Breast epithelium (tissue), 2 donors: ENCODE data around the gene DCN.

DNA sequence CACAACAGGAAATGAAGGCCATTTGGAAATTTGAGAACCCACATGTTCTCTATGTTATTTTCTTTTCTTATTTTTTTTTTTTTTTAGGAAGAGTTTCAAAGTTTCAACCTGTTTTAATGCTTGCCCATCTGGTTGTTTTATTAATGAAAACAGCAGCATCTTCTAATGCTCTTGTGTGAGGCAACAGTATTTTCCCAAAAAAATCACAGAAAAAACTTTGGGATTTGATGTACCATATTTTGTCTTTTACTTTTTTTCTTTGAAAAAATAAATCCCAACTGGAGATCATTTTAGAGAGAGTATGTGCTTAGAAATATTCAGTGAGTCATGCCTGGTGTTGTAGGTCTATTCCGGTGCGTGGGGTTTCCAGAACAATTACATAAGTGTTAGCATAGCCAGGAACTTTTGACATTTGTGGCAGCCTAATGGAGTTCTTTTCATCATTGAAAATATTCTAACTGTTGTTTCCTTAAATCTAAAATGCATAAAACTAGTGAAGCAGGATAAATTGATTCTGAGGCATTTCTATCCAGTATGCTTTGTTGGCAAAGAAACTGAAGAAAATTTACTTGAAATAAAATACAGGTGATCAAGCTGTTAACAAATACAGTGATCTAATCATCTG lies 21.8 kb upstream of the DUSP6 start:
- PRO-cap = no peak
- RAMPAGE, long total RNA, 2 experiments = no peak in any of the 2 experiments

DNA sequence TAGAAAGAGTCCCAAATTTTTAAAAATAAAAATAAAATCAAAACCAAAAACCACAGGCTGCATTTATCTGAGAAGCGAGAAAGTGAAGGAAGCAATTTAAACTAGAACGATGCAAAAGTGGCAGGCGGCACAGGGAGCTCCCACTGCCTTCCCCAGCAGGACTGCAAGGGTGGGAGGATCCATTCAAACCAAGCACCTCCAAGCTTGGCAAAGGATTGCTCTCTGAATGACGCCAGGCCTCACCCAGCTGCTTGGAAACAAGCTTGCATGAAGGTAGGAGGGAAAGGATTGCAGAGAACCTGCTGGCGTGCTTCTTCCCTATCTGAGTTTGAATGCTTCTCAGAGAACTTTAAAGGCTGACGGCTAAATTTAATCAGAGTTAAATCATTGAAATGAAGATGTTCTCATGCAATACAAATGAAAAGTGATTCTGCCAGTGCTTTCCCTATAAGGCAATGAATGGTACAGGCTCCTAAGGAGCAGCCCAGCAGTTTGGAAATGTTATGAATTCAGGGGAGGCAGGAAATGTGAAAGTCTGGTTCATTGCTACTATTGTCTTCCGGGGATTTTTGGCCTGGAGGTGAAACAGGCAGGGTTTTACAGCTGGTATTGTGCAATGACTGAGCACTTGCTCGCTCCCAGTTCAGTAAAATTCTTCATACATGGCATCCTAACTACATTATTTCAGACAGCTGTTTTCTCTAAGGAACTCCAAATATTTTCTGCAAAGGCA lies 31.8 kb upstream of the DUSP6 start:
- PRO-cap = no peak
- RAMPAGE, long total RNA, 2 experiments = no peak in any of the 2 experiments

DNA sequence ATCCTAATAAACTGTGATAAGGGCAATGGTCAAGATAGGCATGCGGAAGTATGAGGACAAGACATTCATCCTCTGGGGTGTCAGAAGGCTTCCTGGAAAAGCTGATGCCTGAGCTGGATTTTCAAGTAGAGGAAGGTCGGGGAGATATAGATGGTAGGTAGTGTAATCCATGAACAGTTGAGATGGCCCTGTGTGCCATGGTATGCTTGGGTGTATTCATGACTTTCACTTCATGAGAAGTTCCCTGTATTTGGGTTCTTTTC lies 38.7 kb upstream of the DUSP6 start:
- PRO-cap = no peak
- RAMPAGE, long total RNA, 2 experiments = no peak in any of the 2 experiments

GRCh38 chr12:89453629-89453924 lies 71.0 kb downstream of the GALNT4 start:
- PRO-cap = no peak
- RAMPAGE, long total RNA, 2 experiments = no peak in any of the 2 experiments

- PRO-cap = no peak
- RAMPAGE, long total RNA, 2 experiments = no peak in any of the 2 experiments
Observed at GRCh38 chr12:89461077-89461480, 63.5 kb downstream of the GALNT4 start.

DNA sequence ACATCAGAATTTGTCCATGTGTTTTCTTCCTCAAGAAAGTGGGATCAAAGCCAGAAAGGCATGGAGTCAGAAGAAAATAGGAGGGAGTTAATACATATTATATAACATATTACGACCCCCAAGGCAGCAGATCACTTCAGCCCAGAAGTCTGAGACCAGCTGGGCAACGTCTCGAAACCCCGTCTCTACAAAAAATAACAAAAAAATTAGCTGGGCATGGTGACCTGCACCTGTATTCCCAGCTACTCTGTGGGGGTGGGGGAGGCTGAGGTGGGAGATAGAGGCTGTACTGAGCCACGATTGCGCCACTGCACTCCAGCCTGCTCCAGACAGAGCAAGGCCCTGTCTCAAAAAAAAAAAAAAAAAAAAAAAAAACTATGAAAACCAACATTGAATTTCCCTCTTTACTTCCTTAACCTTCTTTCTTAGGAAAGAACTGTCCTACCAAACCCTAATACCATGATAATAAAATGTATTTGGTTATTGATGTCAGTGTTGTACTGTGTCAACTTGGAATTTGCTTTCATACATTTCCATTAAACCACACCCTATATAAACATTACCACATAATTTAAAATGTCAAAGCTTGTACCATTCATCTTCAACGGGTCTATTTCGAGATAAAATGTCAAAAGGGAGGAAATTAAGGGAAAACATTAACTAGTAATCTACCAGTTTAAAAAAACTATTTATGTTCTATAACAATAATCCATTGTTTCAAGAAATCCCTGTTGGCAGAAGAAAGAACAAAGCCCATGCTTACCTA lies 17.5 kb downstream of the GALNT4 start:
- PRO-cap = no peak
- RAMPAGE, long total RNA, 2 experiments = no peak in any of the 2 experiments

- PRO-cap = no peak
- RAMPAGE, long total RNA, 2 experiments = no peak in any of the 2 experiments
Observed at GRCh38 chr12:89541622-89542785, 16.2 kb upstream of the POC1B start.

GRCh38 chr12:89614852-89615632 lies 89.2 kb upstream of the POC1B start:
- PRO-cap = no peak
- RAMPAGE, long total RNA, 2 experiments = no peak in any of the 2 experiments

DNA sequence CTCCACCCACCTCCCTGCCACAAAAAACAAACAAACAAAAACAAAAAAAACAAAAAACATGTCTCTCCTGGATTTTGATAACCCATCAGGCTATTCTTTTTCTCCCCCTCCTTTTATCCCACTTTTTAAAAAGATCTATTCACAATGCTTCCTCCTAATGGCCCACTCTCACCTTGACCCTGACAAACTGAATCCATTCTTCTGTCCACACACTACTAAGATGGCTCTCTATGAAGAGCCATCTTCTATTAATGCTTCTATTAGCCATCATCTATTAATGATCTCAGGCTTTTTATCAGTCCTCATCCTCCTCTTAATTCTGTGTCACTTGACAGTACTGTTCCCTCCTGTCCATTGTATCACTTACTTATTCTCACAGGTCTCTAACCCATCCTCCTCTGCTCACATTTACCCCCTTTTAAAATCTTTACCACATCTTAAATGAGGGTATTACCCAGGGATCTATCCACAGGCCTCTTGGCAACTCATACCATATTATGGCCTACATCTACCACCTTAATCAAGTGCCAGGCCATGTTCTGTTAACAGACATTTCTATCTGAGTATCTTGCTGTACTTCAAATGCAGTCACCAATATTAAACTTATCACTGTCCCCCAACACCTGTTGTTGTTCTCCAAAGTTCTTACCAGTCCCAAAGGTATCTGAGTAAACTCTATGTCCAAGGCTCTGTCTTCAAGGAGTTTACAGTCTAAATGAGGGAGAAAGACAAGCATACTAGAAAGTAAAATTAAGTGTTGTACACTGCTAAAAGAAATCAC lies 41.5 kb downstream of the ATP2B1 start:
- PRO-cap = no peak
- RAMPAGE, long total RNA, 2 experiments = no peak in any of the 2 experiments

- PRO-cap = no peak
- RAMPAGE, long total RNA, 2 experiments = no peak in any of the 2 experiments
Observed at GRCh38 chr12:89696907-89697580, 11.6 kb downstream of the ATP2B1 start.

DNA sequence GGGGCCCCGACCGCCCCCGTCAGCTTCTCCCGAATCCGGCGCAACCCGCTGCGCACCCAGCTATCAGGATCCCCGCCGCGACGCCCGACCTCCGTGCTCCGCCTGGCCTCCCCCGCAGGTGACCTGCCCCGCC lies 345 bp downstream of the ATP2B1 start:
- PRO-cap = no peak
- RAMPAGE, long total RNA, 2 experiments = no peak in any of the 2 experiments

DNA sequence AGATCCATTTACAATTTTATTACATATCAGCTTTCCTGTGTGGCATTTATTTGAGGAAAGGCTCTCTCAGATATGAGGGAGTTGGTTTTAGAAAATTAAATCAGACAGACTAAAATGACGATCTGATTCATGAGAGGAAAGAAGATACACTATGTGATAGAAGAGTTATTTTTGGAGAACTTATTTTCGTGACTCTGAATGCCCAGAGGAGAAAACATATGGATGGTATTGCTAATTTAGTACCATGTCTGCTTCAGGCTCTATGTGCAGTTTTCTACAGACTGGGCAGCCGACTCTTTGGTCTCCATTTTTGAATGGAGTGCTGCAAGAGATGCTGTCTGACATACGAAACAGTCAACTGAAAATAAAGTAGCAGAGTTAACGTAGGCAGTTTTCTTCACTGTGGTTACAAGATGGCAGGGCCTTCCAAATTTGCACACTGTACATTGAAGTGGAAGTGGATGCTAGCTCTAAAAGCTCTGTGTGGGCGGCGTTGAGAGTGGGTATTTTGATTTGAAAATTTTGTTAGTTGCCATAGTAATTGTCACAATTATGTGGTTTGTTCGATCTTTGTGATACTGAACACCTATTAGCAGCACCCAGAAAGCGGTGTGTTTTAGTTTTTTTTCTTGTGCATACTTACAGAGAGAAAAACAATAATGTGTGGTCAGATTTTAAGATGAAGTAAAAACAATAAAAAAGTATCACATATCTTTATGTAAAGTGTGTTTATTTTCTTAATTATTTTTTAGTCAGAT lies 154.8 kb upstream of the ATP2B1 start:
- PRO-cap = no peak
- RAMPAGE, long total RNA, 2 experiments = no peak in any of the 2 experiments

- PRO-cap = no peak
- RAMPAGE, long total RNA, 2 experiments = no peak in any of the 2 experiments
Observed at GRCh38 chr12:90253761-90254137, 545.1 kb upstream of the ATP2B1 start.

DNA sequence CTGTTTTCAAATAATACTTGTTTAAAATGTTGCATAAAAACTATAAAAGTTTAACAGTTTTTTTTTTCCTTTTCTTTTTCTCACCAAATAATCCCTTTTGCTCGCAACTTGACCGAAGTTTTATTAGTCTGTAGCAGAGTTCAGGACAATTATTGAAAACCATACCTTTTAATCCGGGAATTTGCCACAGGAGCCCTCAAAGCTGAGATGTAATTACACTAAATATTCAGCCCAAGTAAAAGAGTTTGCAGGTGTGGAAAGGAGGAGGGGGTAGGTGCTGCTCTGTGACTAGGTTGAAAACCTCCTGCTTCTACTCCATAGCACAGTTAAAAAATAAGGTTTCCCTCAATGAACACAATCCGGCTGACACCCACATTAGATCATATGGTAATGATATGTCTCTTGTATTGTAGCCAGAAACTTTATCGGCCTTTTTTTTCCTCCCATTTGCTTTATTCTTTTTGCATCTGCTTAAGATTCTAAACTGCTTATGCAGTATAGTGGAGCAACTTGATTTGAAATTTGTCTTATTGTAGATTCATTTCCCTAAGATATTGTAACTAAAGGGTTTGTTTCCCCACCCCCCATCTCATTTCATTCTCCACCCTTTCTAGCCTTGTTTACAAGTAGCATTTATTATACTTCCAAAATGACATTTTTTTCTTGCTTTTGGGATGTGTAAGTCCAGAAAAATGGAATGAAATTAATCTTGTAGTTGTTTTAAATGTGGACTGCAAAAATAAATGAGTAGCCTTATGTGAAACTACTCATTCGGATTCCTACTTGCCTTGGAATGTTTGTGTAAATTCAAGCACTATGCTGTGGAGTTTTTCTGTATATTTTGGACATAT lies at the start of gene DCN:
Gene DCN (minus strand): TSS at position 328 of the 851 bp plus-strand sequence.
- PRO-cap = no peak
- RAMPAGE, long total RNA, 2 experiments = start-site peak on the minus strand in 1 of 2 experiments, centred at position 331 of the sequence, 272 reads per replicate

DNA sequence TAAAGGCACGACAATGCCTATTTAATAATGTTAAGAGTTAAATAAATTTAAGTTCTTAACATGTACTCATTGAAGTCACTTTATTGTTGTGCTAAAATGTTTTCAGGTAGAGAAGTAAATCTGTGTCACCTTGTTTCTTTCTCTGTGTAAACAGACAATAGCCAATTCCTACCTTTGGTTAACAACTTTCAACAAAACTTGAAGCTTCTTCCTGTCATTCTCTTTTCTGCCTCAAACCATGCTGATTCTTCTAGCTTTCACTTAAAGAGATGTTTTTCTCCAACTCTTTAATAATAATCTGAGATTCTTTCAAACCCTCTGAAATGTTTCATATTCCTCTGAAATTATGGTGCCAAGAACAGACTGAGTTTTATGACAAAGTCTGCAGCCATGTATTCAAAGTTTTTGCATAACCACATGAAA lies 59.0 kb upstream of the DCN start:
- PRO-cap = no peak
- RAMPAGE, long total RNA, 2 experiments = no peak in any of the 2 experiments

DNA sequence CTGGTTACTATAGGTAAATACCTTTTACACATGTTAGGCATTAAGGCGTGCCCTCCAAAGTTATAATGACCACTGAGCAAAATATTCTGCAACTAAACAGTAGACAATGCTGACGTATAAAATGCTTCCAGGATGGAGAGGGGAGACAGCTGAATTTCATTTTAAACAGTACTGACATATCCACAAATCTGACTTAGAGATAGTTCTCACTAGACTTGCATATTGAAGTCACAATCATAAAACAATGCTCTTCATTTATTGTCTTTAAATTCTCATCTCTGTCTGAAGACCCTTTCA lies 144.6 kb upstream of the DCN start:
- PRO-cap = no peak
- RAMPAGE, long total RNA, 2 experiments = no peak in any of the 2 experiments

DNA sequence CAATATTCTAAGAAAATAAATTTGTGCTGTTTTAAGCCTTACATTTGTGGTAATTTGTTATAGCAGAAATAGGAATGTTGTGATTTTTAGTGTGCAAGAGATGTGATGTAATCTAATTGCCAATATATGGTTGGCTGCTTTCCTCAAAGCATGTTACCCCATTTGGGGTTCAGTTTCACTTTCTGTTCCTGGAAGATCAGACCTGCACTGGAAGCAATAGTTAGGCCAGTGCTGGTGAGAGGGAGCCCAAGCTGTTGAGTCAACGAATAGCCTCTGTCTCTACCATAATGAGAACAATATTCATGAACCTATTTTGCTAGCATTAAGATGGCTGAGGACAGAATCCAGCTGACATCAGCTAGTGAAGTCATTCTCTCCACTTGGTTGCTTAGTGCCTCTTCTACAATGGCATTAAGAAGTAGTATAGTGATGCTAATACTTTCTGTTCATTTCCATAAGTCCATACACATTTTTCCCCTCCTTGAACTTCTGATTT lies 379.9 kb upstream of the DCN start:
- PRO-cap = no peak
- RAMPAGE, long total RNA, 2 experiments = no peak in any of the 2 experiments

- PRO-cap = no peak
- RAMPAGE, long total RNA, 2 experiments = no peak in any of the 2 experiments
Observed at GRCh38 chr12:91578780-91579175, 396.2 kb upstream of the DCN start.

GRCh38 chr12:91618168-91618723 lies 435.6 kb upstream of the DCN start:
- PRO-cap = no peak
- RAMPAGE, long total RNA, 2 experiments = no peak in any of the 2 experiments

GRCh38 chr12:91876848-91877840 lies 268.5 kb downstream of the BTG1 start:
- PRO-cap = no peak
- RAMPAGE, long total RNA, 2 experiments = no peak in any of the 2 experiments